Breast (tissue), 4 donors: ENCODE measurements around a stretch of chr5.

DNA sequence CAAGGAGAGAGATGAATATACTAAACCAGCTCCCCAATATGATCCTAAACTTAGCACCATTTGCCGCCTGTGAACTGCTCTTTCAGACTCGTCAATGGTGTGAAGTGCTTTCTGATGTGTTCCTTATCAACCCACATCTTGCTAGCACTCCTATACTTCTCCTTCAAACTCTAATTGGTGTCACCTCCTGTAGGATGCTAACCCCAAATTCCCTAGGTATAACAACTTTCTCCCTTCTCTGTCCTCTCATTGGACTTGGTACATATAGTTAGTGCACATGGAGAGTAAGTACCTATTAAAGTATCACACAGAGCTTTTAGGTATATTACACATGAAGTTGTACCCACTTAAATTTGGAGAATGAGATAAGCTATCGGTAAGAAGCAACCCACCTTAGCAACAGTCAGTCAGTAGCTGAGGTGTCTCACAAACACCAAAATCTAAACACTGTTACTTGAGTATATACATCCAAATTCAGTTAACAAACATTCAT, 36.8 kb downstream of the LEAP2 start:
- PRO-cap, 3 experiments, result no peak in any of the 3 experiments
- RRBS, result no CpG with 5 or more reads among the region's 3 CpGs

DNA sequence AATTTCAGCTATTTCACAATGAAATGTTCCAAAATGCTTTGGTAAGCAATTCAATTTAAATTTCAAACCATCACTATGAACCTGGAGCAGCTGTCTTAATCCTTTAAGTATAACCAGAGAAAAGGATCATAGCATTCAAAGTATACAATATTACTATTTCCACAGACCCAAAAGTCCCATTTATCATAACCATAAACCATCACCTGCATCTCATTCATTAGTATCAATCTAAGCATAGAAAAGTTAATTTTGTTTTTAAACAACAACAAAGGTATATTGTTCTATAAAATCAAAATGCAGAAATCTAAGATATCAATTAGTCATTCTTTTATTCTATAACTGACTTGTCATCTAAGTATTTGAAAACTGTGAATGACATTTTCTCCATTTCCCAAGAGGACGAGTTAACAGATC, 29.9 kb downstream of the AFF4 start:
- PRO-cap, 3 experiments, result no peak in any of the 3 experiments
- RRBS, result no CpG with 5 or more reads among the region's 1 CpG

DNA sequence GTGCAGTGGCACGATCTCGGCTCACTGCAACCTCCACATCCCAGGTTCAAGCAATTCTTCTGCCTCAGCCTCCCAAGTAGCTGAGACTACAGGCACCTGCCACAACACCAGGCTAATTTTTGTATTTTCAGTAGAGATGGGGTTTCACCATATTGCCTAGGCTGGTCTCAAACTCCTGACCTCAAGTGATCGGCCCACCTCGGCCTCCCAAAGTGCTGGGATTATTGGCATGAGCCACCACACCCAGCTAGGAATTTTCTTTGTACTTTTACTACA, 11.9 kb downstream of the AFF4 start:
- PRO-cap, 3 experiments, result no peak in any of the 3 experiments
- RRBS, result no CpG with 5 or more reads among the region's 4 CpGs

DNA sequence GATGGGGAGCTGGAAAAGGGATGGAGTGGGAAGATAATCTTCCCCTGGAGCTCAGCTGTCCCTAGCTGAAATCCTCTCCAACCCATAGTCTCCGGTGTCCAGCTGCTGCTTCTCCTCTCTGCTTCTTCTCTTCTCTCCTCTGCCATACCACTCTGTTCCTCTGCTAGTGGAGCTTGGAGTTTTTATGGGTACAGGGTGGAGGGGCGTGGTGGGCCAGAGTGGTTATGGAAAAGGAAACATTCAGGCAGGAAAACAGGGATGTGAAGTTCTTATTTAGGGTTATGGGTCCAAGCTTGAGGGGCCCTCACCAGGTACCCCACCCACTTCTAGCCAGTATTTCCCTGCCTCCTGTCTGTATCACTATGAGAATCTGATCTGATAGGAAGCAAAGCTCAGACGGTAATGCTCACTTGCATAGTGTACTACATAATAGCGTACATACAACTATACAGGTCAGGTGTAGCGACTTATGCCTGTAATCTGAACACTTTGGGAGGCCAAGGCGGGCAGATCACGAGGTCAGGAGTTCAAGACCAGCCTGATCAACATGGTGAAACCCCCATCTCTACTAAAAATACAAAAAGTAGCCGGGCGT, 8.3 kb downstream of the AFF4 start:
- PRO-cap, 3 experiments, result no peak in any of the 3 experiments
- RRBS, result no CpG with 5 or more reads among the region's 9 CpGs

DNA sequence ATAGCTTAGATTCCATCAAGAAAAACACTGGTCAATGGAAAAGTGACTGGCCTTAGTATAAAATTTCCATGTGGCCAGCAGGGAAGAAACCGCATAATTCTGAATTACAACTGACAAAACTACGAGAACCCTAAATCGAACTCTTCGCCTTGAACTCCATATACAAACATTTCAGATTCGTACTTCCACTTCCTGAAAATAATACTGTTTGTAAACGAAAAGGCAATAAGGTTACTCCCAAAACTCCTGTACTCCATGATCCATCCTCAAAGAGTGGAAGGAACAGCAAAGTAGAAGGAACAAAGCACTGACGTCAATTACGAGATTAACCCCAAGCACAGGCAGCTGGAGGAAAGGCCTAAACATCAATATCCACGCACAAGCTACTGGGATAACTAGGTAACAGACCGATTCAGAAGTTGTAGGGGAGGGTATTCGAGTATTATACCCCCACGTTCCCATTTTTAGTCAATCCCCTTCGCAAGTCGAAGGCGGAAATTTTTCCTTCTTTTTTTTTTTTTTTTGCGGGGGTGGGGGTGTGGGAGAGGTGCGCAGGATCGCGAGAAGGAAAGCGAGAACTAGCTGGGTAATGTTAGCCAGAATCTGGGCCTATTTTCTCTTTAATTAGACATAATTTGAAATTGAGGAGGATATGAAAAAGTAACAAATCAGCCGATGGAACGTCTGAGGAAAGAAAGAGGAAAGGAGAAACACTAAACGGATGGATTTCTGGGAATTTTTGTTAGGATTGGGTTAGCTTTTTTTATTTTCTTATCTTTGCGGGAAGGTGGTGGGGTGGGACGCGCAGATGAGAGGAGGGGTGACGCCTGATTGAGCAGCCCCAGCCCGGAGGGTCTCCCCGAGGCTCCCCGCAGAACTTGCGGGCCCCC, 892 bp downstream of the AFF4 start:
- PRO-cap, 3 experiments, result peak in 3 of 3 experiments; most common plus-strand start position 269 of the sequence (in 2); most common minus-strand start position 275 of the sequence (in 3)
- RRBS, result 2% methylated on average over 4 of the region's 31 CpGs

- PRO-cap, 3 experiments, result no peak in any of the 3 experiments
- RRBS, result no CpG with 5 or more reads among the region's 9 CpGs
Observed at GRCh38 chr5:133034003-133034383, 7.6 kb upstream of the ZCCHC10 start.

DNA sequence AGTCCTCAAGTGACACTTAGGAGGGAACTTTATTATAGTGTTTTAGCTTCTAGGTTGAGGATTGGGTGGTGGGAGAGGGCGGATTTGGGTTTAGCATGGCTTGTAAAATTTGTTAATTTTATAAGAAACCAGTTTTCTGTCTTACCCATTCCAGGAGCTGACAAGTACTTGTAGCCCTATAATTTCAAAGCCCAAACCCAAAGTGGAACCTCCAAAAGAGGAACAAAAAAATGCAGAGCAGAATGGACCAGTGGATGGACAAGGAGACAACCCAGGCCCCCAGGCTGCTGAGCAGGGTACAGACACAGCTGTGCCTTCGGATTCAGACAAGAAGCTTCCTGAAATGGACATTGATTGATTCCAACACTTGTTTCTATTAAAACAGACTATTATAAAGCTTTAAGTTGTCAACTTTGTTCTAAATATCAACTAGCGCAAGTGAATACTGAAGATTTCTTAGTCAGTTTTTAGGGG, 52.3 kb downstream of the HSPA4 start:
- PRO-cap, 3 experiments, result no peak in any of the 3 experiments
- RRBS, result no CpG with 5 or more reads among the region's 3 CpGs

DNA sequence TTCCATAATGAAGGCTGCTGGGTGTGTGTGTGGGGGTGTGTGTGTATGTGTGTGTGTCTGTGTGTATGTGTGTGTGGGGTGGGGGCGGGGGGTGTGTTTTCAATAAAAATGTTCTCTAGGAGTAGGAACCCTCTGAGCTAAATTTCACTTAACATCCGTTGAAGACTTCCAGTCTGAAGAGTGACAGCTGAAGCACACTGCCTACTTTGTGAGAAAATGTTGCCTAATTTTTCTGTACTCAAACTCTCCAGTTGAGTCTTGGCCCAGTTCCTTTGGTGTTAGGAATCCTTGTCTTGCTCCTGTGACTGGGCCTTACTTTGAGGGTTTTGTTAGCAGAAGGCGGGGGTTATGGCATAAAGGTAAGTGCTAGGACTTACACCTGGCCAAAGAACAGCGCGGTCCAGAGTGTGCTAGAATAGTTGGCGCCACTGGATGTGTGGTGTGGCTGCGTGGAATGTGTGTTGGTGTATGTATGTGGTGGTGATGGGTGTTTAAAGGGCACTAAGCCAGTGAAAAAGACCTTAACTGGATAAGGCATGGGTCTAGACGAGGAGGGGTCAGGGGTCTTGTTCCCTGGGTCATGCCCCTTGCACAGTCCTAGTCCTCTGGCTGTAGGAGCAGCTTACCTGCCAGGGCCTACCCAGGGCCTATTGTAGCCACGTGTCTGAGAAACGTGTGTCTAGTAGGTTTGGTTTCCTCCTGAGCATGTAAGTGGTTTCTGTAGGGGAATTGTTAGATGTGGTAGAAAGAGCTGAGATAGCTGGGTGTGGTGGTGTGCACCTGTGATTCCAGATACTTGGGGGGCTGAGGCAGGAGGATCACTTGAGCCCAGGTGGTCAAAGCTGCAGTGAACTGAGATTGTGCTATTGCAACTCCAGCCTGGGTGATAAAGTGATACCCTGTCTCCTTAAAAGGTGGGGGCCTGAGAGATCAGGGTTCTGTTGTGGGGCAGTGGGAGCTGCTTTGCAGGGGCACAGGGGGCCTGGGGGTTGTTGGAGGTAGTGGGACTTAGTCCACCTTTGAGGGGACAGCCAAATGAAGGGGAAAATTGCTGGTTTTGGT, 55.0 kb downstream of the HSPA4 start:
- PRO-cap, 3 experiments, result no peak in any of the 3 experiments
- RRBS, result no CpG with 5 or more reads among the region's 10 CpGs

- PRO-cap, 3 experiments, result no peak in any of the 3 experiments
- RRBS, result no CpG with 5 or more reads among the region's 8 CpGs
Observed at GRCh38 chr5:133245444-133245973, 193.7 kb downstream of the HSPA4 start.

GRCh38 chr5:133407129-133407475, 205.2 kb downstream of the FSTL4 start:
- PRO-cap, 3 experiments, result no peak in any of the 3 experiments
- RRBS, result no CpG with 5 or more reads among the region's 1 CpG

DNA sequence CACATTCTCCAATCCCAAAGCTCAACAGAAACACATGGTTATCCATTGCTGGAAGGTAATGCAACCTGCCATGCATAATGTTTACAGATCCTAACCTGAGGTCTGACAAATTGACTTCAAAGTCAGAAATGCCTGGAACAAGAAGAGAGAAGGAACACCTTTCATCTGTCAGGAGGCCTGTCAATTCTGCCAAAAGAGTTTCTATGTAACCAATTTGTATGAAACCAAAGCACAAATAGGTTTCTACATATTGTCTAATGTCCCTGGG, 204.9 kb downstream of the FSTL4 start:
- PRO-cap, 3 experiments, result no peak in any of the 3 experiments

DNA sequence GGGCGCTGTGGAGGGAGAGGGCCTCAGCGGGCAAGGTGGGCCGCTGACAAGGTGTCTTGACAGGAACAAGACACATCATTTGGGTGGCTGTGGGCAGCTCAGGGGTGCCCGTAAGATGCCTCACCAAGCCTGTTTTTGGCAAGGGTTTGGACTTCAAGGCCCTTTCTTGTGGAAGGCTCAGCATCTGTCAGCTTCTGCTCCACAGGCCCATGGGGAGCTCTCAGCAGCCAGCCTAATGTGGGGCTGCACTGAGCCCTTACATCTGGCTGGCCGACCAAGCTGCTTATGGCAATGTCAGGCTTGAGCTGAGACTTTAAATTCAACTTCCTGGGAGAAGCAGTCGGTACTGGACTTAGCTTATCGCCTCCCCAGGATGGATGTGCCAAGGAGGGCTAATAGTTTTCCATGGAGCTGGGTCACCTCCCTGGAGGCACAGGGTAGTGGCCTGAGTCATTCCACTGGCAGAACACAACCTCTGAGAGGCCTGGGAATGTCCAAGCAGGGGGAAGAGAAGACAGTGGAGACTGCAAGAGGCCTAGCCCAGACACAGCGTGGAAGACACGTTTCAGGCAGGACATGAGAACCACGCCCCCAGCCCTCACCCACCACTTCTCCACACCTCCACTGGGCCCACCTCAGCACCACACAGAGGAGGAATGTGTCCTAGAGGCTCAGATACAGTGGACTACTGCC, 172.0 kb downstream of the FSTL4 start:
- PRO-cap, 3 experiments, result no peak in any of the 3 experiments
- RRBS, result no CpG with 5 or more reads among the region's 10 CpGs

- PRO-cap, 3 experiments, result no peak in any of the 3 experiments
- RRBS, result no CpG with 5 or more reads among the region's 5 CpGs
Observed at GRCh38 chr5:133817898-133818368, 150.5 kb downstream of the C5orf15 start.

DNA sequence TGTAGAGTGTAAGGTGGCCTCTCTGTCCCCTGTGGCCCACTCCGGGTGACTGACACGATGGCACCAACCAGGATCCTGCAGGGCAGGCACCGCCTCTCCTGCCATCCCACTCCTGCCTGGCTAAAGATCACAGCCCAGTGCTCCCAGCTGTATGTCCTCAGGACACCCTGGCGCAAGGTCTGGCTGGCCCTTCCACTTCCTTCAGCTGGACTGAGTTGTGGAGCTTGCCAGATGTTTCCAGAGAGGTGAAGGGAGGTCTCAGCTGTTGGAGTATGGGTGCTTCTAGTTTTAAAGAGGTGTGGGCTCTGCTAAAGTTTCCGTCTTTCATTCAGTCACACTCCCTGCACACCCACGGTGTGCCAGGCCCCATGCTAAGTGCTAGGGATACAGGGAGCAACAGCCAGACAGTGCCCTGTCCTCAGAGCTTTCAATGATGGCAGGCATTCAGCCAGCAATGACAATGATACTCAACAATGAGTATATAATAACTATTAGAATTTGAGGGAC, 34.1 kb downstream of the C5orf15 start:
- PRO-cap, 3 experiments, result no peak in any of the 3 experiments
- RRBS, result no CpG with 5 or more reads among the region's 6 CpGs

GRCh38 chr5:133952951-133953343, 15.5 kb downstream of the C5orf15 start:
- PRO-cap, 3 experiments, result no peak in any of the 3 experiments
- RRBS, result no CpG with 5 or more reads among the region's 4 CpGs

GRCh38 chr5:133969648-133970839, 1.6 kb upstream of the C5orf15 start:
- PRO-cap, 3 experiments, result no peak in any of the 3 experiments
- RRBS, result no CpG with 5 or more reads among the region's 8 CpGs

DNA sequence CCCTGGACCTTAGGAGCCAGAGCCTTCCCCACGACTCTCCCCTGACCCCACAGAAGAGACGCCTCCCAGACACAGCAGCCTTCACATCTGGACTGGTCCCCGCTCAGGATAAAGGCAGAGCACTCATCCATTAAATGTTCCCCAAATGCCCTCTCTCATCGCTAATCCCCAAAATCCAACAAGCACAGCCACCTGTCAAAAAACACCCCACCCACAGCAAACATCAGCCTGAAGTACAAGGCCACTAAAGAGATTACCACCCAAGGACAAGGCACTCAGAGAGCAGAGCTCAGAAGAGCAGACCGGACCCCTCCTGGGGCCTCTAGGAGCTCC, 9.9 kb downstream of the VDAC1 start:
- PRO-cap, 3 experiments, result no peak in any of the 3 experiments
- RRBS, result no CpG with 5 or more reads among the region's 5 CpGs

GRCh38 chr5:134003426-134003798, 1.4 kb downstream of the VDAC1 start:
- PRO-cap, 3 experiments, result no peak in any of the 3 experiments
- RRBS, result no CpG with 5 or more reads among the region's 6 CpGs

- PRO-cap, 3 experiments, result no peak in any of the 3 experiments
- RRBS, result no CpG with 5 or more reads among the region's 4 CpGs
Observed at GRCh38 chr5:134146402-134147419, 30.0 kb downstream of the SKP1 start.

DNA sequence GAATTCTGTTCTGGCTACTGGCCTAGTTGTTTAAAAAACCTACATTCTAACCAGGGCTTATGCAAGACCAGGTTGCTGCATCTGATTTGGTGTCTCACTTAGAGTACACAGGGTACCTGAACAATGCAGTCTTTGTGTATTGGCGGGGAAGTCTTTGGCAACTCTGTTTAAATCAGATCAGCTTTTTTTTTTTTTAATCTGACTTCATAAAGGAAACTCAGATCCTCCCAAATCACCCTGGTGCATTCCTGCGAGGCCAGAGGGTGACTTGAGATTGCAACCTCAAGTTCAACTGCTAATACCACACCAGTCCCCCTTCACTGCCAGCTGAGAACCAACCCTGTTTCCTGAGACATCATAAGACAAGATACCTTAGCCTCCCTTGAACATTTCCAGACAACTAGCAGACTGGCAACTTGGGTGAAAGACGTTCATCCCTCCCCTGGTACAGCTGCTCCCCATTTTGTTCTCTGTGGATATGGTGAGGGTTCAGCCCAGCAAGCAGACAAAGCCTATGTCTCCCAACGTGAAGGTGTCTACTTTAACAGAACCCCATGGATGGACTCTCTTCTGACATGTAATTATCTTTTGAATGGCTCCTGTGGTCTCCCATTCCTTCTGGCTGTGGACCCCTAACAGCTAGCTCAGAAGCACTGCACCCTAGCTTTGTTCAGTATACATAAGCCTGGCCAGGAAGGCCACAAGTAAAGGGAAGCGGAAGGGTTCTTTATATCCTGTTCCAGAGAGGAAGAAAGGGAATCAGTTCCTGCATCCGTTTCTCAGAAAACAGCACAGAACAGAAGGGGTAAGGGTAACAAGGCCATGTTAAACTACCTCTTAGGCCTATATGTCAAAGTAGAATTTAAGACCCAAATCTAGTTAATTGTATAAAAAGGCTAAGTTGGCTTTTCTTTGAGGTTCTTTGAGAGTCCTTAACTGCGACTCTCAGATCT, 26.8 kb downstream of the SKP1 start:
- PRO-cap, 3 experiments, result no peak in any of the 3 experiments
- RRBS, result no CpG with 5 or more reads among the region's 7 CpGs